Measurements from ENCODE around the genes USP17L15, USP17L22, USP17L24 and USP17L27.

DNA sequence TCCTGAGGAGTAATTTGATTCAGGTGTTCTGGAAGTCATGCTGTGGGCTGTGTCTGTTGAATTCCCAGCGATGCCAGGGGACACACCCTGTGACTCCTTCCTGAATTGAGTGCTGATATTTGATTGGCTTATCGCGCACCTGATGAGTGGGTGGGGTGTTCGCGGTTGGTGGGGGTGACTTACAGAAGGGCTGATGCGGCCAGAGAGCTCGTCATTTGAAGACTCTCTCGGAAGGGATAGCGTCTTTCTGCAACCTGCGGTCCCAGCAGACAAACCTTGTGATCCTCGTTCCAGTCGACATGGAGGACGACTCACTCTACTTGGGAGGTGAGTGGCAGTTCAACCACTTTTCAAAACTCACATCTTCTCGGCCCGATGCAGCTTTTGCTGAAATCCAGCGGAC, at the start of gene USP17L15:
TSS of gene USP17L15 (plus strand) at position 300 of the 403 bp plus-strand sequence.
- RRBS = no CpG with 5 or more reads among the region's 16 CpGs

GRCh38 chr4:9267283-9267902, at the start of gene USP17L22:
USP17L22 (plus strand) TSS chr4:9267619.
- RRBS = no CpG with 5 or more reads among the region's 22 CpGs

GRCh38 chr4:9324928-9325228, at the start of gene USP17L24:
USP17L24 (plus strand) TSS chr4:9325165.
- RRBS = no CpG with 5 or more reads among the region's 13 CpGs

GRCh38 chr4:9343975-9344425, at the start of gene USP17L27:
USP17L27 (plus strand) TSS chr4:9344148.
- RRBS = no CpG with 5 or more reads among the region's 20 CpGs

DNA sequence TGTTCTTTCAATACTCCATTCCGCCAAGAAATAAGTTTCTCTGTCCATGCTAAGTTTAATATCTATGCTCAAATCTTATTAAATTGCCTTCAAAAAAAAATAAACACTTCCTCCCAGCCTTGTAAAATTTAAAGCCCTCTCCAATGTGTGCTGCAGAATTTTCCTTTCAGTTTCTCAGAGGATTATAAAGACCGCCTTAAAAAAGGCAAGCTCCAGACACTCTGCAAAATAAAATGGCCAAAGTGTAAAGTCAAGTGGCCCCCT, 157.8 kb downstream of the DEFB131A start:
- RRBS = no CpG with 5 or more reads among the region's 2 CpGs

GRCh38 chr4:9879967-9880393, 98.5 kb downstream of the DRD5 start:
- RRBS = no CpG with 5 or more reads among the region's 4 CpGs

- RRBS = no CpG with 5 or more reads among the region's 8 CpGs
Observed at GRCh38 chr4:10023744-10024164, 2.5 kb upstream of the SLC2A9 start.

GRCh38 chr4:10083253-10083570, 33.4 kb downstream of the WDR1 start:
- RRBS = no CpG with 5 or more reads among the region's 9 CpGs

DNA sequence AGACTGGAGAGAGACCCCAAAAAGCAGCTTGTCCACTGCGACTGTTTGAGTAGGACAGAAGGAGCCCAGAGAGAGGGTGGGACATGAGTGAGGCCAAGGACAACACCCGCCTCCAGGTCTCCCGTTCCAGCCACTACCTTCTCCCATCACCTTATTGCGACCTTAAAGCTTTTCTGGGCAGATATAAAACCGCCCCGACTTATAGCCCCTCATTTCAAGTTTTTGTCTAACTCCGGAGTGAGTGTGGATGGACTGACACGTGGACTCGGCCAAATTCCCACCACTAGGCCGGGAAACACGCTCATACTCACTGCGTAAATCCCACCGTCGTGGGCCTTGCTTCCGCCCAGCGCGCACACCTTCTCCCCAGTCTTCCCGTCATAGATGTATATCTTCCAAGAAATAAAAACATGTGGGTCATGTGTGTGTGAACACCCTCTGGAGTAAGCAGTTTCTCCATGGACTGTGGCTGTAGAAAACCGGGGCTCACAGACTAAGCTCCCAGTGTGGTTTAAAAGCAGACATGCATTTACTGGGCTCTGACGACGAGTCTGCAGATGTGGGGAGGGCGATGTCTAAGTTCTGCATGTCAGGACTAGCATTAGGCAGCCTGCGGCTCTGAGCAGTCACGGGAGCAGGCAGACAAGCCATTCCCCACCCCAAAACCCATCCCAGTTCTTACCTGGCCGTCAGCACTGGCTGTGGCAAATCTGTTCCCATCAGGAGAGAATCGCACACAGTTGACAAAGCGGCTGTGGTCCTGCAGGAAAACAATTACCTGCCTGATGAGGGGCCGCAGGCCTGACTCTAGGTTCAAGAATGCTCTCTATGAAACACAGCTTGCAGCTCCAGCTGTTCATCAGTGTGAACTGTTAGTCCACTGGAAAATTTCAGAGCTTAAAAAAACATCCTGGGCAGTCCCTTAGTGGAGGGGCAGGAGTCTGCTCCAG, 28.3 kb downstream of the WDR1 start:
- RRBS = 95% methylated on average over 4 of the region's 28 CpGs

DNA sequence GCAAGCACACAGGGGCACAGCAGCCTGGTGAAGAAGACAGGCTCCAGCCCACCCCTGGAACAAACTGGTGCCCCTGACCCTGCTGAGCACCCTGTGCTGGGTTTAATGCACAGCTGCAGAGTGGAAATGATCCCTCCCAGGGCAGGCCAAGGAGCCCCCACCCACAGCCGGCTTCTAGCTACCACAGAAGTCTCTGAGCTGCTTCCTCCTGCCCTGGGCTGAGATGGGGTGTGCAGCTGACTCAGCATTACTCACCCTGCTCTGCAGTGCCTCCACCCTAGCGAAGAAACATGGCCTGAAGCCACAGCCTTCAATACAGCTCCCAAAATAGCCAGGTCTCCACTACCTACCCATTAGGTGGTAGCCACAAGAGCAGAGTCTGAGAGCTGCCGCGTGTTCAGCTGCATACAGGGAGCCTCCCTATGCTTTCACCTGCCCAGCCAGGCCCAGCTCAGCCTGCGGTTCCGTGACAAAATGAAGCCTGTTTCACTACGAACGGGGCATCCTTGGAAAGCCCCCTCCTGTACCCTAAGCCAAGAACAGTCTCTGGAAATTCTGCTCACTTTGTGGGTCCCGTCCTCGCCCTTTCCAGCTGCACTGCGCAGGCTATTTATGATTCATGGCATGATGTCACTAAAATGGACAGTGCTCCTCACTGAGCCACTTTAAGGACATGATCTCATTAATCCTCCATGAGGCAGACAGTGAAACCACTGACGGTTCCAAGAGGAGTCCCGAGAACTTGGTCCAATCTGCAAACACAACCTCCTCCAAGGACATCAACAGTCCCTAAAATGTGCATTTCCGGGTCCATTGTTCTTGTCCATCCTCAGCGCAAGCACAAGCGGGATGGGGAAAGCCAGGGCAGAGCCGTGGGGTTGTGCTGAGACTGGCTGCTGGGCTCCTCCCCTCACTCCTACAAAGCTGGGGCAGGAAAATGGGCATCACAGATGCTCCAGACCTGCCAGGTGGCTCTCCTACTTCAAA, 20.2 kb downstream of the WDR1 start:
- RRBS = no CpG with 5 or more reads among the region's 17 CpGs

DNA sequence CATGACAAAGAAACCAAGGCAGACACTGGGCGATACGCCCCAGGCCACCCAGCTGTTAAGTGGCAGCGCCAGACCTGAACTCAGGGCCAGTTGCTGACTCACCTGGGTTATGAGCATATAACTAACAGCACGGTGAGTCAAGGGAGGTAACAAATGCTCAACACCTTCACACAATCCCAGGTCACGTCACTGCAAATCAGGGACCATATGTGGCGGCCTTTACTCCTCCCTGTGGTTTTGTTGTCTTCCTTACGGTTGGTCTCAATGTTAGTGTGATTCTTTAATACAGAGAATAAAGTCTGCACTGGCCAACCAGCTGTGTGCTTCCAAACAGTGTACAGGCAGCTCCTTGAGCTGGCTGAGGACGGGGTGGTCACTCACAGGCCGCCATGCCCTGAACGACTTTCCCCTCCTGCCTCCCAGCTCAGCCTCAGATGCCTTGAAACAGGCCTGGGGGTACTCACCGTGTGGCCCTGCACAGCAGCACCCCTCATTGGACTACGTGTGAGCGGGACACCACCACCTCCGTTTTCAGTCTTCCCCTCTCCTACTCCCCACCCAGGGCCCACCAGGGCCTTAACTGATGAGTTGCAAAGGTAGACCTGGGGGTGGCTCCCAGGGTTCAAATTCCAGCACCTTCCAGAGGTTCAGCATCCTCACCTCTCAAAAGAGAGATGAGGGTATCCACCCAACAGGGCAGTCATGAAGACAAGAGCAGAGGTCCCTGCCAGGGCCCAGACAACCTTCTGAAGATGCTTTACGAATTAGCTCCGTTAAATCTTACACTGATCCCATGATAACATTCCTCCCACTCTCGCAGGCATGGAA, 7.2 kb downstream of the WDR1 start:
- RRBS = no CpG with 5 or more reads among the region's 17 CpGs

DNA sequence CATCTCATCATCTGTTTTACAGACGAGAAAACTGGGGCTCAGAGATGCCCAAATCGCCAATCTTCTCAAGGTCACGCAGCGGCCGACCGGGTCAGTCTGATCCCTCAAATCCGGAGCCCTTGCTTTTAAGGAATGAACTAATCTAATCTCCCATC, 1.1 kb downstream of the WDR1 start:
- RRBS = 60% methylated on average over 1 of the region's 7 CpGs

DNA sequence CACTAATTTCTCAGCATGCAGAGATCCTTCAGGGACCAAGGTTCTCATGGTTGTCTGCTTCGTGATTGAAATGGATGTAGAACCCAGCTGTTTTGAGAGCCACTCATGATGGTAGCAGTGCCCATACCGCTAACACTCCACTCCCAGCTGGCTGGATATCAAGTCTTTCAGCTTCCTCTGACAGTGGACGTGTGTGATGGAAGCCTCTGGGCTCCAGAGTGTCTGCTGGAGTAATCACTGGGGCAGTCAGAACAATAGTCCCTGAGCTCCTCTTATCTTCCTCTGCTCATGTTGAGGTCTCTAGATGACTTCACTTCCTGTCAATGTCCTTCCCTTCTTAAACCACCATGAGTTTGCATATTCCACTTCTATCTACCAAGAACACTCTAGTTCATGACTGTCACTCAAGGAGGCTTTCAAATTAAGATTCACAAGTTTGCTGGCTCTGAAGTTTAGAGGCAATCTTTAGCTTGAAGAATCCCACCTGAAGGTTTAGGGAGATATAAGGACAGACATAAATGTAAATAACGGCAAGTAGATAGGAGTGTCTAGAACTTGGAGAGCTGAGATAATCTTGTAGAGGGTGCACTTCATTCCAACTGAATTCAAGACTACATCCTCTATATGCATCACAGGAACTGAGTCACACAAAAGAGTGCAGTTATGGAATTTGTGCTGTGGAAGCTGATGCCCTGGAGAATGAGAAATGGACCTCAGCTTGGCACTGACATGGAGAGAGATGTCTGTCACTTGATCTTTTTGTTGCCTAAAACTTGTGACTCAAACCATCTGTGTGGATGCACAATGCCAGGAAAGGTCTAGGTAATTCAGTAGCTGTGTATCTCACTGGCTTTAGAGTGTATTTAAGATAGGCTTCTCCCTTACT, 64.6 kb upstream of the WDR1 start:
- RRBS = no CpG with 5 or more reads among the region's 4 CpGs

DNA sequence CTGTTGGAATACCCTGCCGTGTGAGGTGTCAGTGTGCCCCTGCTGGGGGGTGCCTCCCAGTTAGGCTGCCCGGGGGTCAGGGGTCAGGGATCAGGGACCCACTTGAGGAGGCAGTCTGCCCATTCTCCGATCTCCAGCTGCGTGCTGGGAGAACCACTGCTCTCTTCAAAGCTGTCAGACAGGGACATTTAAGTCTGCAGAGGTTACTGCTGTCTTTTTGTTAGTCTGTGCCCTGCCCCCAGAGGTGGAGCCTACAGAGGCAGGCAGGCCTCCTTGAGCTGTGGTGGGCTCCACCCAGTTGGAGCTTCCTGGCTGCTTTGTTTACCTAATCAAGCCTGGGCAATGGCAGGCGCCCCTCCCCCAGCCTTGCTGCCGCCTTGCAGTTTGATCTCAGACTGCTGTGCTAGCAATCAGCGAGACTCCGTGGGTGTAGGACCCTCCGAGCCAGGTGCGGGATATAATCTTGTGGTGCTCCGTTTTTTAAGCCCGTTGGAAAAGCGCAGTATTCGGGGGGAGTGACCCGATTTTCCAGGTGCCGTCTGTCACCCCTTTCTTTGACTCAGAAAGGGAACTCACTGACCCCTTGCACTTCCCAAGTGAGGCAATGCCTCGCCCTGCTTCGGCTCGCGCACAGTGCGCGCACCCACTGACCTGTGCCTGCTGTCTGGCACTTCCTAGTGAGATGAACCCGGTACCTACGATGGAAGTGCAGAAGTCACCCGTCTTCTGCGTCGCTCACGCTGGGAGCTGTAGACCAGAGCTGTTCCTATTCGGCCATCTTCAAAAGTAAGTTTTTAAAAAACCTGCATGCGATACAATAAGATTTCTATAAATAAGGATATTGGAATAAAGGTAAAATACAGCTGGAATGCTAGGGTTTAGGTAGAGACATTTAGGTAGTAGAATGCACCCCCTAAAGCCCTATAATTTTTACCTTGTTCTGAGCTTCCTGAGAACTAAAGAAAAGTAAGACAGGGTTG, 362.2 kb downstream of the HS3ST1 start:
- RRBS = no CpG with 5 or more reads among the region's 30 CpGs

- RRBS = no CpG with 5 or more reads among the region's 6 CpGs
Observed at GRCh38 chr4:11149551-11150016, 279.1 kb downstream of the HS3ST1 start.

- RRBS = no CpG with 5 or more reads among the region's 4 CpGs
Observed at GRCh38 chr4:11468746-11469298, 40.1 kb upstream of the HS3ST1 start.

DNA sequence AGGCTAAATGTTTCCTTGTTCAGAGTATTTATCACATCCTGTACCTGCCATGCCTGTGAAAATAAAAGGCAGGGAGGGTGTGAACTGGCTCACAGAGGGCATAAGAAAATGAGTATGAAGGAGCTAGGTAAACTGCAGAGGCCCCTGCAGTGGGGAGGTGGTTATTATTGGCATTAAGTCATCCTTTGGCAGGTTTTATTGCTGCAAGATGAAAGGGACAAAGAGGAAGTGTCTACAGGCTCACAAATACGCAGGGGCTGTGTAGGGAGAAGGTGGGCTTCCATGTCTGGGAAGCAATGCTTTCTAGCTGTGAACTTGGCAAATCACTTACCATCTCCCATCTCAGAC, 76.9 kb upstream of the HS3ST1 start:
- RRBS = no CpG with 5 or more reads among the region's 1 CpG

DNA sequence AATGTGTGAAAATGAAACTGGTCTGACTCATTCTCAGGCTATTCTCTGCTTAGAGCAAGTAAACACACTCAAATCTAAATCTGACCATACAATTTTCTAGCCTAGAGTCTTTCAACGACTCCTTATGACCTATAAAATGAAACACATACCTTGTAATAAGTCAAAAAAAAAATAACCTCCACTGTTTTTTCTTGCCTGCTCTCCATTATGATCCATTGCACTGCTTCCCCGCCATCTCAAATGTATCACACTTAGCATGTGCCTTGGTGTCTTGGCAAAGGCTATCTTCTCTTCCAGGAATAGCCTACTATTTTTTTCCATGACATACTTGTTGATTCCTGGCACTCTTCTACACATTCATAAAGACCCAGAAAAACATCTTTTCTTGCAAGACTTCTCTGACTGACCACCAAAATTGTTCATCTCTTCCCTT, 965.1 kb upstream of the HS3ST1 start:
- RRBS = no CpG with 5 or more reads among the region's 2 CpGs

- RRBS = no CpG with 5 or more reads among the region's 3 CpGs
Observed at GRCh38 chr4:13337119-13337481, 147.0 kb downstream of the RAB28 start.

GRCh38 chr4:13619743-13620187, 7.8 kb downstream of the BOD1L1 start:
- RRBS = no CpG with 5 or more reads among the region's 6 CpGs

Data from BE2C (cell line).